OCI-LY7 (cell line): Measurements from ENCODE around the genes RRP1, TRAPPC10, ICOSLG, KRTAP10-1 and KRTAP10-6.

DNA sequence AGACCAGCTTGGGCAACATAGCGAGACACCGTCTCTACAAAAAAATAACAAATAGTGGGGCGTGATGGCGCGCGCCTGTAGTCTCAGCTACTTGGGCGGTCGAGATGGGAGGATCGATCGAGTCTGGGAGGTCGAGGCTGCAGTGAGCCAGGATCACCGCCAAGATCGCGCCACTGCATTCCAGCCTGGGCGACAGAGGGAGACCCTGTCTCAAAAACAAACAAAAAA lies 277 bp downstream of the HSF2BP start:
- PRO-cap, result no peak
- RAMPAGE, long total RNA, result no peak

GRCh38 chr21:43726685-43727949 lies 8.2 kb downstream of the PDXK start:
- PRO-cap, result no peak
- RAMPAGE, long total RNA, result no peak

GRCh38 chr21:43759770-43760426 lies 16.2 kb downstream of the CSTB start:
- PRO-cap, result no peak
- RAMPAGE, long total RNA, result no peak

- PRO-cap, result no peak
- RAMPAGE, long total RNA, result no peak
Observed at GRCh38 chr21:43766610-43767337, 9.3 kb downstream of the CSTB start.

GRCh38 chr21:43789477-43790187 lies at the start of gene RRP1:
RRP1 (plus strand) TSS chr21:43789577.
- PRO-cap, result bidirectional peak, plus-strand start at chr21:43789546, minus-strand start at chr21:43789379
- RAMPAGE, long total RNA, result no peak

- PRO-cap, result no peak
- RAMPAGE, long total RNA, result no peak
Observed at GRCh38 chr21:43880012-43880521, 15.0 kb downstream of the AGPAT3 start.

- PRO-cap, result no peak
- RAMPAGE, long total RNA, result no peak
Observed at GRCh38 chr21:43972883-43973512, 39.1 kb upstream of the TRAPPC10 start.

DNA sequence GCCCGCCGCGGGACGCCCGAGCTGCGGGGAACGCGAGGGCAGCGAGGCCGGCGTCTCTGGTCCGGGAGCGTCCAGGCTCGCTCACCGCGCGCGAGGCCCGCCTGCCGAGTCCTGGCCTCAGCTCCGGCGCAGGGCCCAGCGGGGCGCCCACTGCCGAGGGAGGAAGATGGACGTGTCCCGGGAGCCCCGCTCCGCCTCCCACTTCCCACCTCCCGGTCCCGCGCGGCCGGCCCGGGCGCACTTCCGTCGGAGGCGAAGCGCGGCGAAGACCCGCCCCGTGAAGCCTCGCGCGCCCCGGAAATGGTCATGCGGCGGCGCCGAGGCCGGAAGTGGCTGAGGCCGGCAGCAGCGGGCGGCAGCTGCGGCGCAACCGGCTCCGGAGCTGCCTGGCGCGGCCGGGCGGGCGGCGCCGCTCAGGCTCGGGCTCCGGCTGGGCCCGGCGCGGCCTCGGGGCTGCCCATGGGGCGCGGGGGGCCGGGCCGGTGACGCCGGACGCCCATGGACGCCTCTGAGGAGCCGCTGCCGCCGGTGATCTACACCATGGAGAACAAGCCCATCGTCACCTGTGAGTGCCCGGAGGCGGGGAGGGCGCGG lies at the start of gene TRAPPC10:
Gene TRAPPC10, plus strand, starts transcription at position 314 of the 594 bp plus-strand sequence.
- PRO-cap, result bidirectional peak, plus-strand start at position 314 of the sequence, minus-strand start at position 152 of the sequence
- RAMPAGE, long total RNA, result no peak

- PRO-cap, result no peak
- RAMPAGE, long total RNA, result no peak
Observed at GRCh38 chr21:44055420-44056437, 43.6 kb downstream of the TRAPPC10 start.

- PRO-cap, result no peak
- RAMPAGE, long total RNA, result no peak
Observed at GRCh38 chr21:44058686-44059332, 46.7 kb downstream of the TRAPPC10 start.

- PRO-cap, result no peak
- RAMPAGE, long total RNA, result no peak
Observed at GRCh38 chr21:44074188-44074770, 32.9 kb upstream of the PWP2 start.

GRCh38 chr21:44083443-44084464 lies 23.4 kb upstream of the PWP2 start:
- PRO-cap, result no peak
- RAMPAGE, long total RNA, result no peak

DNA sequence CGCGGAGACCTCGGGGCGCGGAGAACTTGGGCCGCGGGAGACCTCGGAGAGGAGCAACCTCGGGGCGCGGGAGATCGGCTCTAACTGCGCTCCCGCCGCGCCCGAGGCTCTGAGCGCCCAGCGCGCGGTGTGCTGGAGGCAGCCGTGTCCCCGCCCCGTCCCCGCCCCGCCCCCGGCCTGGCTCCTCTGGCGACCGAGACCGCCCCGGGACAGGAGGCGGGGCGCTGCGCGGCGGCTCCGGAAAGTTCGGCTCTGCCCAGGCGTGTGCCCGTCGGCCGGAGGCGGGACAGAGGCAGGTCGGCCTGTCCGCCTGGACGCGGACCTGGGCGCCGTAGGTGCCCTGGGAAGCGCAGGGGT lies at the start of gene ICOSLG:
Gene ICOSLG, minus strand, starts transcription at position 88 of the 357 bp plus-strand sequence.
- PRO-cap, result no peak
- RAMPAGE, long total RNA, result no peak

DNA sequence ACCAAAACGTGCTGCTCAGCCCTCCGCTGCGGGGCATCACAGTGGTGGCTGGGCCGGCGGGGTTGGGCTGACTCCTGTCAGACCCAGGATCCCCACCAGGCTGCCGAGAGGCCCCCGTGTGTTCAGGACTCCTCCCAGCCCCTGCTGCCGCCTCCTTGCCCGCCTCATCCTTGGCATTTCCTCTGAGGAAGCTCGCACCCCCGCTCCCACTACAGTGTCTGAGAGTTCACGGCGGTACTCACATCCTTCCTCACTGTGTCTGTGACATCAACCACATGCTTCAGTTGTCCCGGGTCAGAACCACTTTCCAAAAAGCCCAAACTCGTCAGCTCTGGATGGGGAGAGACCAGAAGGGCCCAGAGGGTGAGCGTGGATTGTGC lies 7.3 kb downstream of the DNMT3L start:
- PRO-cap, result no peak
- RAMPAGE, long total RNA, result no peak

DNA sequence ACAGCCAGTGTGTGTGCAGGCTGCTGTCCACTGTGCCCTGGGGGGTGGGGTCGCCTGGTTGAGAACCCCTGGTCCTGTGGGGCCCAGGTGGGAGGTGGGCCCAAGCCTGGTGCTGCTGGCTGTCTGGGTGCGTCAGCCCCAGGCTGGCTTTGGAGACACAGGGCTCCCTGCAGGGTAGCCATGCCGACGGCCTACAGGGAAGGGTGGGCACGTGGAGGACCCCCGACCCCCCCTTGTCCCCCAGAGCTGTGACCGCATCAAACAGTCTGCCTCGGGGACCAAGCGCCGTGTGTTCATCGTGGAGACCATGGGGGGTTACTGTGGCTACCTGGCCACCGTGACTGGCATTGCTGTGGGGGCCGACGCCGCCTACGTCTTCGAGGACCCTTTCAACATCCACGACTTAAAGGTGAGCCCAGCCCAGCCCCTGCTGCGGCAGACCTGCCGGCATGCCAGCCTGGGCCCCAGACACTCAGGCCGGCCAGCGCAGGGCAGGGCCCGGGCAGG lies 14.9 kb downstream of the CFAP410 start:
- PRO-cap, result no peak
- RAMPAGE, long total RNA, result no peak

- PRO-cap, result no peak
- RAMPAGE, long total RNA, result no peak
Observed at GRCh38 chr21:44354131-44354522, 706 bp downstream of the TRPM2 start.

- PRO-cap, result no peak
- RAMPAGE, long total RNA, result no peak
Observed at GRCh38 chr21:44406553-44406823, 48.8 kb upstream of the LRRC3 start.

- PRO-cap, result no peak
- RAMPAGE, long total RNA, result no peak
Observed at GRCh38 chr21:44510485-44511031, 29.4 kb downstream of the KRTAP10-1 start.

DNA sequence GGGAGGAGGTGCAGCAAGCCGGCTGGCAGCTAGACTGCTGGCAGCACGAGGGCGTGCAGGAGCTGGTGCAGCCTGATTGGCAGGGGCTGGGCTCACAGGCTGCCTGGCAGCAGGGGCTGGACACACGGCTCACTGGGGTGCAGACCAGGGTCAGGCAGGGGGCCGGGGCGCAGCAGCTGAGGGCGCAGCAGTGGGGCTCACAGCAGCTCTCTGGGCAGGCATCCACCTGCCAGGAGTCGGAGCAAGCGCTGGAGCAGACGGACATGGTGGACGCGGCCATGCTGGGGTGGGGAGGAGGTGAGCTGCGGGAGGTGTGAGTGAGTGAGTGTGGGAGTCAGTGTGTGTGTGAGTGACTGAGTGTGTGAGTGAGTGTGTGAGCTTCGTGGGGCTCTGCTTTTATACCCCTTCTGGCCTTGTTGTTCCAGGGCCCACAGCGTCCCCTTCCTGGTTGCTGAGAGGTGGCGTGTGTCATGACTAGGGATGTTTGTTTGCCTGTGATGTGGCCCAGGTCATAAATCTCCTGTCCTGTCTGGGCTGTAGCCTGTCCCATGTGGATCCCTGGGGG lies at the start of gene KRTAP10-1:
Gene KRTAP10-1, minus strand, starts transcription at position 325 of the 565 bp plus-strand sequence.
- PRO-cap, result no peak
- RAMPAGE, long total RNA, result no peak

- PRO-cap, result no peak
- RAMPAGE, long total RNA, result no peak
Observed at GRCh38 chr21:44592304-44592552, at the start of gene KRTAP10-6. KRTAP10-6 (minus strand) TSS chr21:44592505.